Brain (tissue), 1 donor: ENCODE results near the gene SERPINB4.

DNA sequence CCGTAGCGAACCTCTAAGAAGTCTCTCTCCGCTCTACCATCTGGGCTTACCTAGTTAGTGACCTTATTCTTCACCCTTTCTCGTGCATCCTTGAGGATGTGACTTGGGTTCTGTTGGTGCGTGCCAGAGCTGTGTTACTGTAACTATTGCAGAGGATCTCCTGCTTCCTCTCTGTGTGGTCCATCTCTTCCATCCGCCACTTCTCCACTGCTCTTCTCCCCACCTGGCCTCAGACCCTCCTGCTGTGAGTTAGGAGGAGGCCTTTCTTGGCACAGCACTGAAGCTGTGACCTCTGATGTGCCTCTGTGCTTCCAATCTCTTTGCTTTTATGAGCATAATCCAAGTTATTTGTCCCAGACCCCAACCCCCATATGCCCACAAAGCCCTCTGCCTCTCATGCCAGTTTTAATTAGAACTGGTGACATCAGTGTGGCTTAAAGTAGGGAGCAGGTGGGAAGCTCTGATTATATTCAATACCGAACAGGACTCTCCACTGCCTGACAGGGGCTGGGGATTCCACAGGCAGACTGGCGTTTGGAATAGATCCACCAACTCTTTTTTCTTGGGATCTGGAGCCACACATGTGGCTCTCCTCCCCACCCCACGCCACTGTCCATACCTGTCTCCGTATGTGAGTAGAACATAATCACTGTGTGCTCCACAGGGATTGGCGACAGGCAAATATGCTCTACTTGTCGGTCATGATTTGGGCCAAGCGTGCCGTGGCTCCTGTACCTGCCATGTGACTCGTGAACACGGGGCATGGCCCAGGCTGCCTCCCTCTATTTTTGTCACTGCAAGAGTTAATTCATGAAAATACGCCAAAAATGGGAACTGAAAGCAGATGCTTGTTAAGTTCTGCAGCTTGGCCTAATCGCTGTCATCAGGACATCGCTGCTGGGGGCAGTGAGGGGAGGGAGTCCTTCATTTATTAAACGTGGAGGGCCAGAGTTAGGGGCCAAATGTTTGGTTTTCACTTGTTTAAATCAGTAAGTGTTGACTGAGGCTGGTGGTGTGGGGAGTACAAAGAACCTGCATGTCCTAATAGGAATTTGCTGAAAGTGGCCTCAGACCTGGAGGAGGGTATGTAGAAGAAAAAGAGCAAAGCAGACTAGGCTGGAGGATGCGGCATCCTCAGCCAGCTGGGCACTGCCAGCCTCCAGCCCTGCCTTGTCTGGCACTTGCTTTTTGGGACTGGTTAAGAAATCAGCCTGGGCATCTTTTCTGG is 178.0 kb downstream of the BCL2 start:
- RRBS: no CpG with 5 or more reads among the region's 21 CpGs

DNA sequence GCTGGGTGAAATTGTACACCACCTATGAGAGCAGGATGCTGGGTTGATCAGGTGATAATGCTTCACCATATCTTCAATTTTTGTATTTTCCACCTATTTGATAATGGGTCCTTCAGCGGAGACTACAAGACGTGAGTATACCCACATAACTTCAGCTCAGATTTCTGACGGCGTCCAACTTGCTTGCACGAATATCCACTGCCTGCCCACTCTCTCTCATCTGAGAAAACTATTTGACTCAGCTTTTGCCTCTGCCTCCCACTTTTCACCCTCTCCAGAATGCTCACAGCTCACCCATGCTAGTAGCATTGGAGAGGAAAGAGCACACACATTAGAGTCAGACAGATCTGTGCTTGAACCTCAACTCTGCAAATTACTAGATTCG is 166.8 kb downstream of the BCL2 start:
- RRBS: no CpG with 5 or more reads among the region's 6 CpGs

DNA sequence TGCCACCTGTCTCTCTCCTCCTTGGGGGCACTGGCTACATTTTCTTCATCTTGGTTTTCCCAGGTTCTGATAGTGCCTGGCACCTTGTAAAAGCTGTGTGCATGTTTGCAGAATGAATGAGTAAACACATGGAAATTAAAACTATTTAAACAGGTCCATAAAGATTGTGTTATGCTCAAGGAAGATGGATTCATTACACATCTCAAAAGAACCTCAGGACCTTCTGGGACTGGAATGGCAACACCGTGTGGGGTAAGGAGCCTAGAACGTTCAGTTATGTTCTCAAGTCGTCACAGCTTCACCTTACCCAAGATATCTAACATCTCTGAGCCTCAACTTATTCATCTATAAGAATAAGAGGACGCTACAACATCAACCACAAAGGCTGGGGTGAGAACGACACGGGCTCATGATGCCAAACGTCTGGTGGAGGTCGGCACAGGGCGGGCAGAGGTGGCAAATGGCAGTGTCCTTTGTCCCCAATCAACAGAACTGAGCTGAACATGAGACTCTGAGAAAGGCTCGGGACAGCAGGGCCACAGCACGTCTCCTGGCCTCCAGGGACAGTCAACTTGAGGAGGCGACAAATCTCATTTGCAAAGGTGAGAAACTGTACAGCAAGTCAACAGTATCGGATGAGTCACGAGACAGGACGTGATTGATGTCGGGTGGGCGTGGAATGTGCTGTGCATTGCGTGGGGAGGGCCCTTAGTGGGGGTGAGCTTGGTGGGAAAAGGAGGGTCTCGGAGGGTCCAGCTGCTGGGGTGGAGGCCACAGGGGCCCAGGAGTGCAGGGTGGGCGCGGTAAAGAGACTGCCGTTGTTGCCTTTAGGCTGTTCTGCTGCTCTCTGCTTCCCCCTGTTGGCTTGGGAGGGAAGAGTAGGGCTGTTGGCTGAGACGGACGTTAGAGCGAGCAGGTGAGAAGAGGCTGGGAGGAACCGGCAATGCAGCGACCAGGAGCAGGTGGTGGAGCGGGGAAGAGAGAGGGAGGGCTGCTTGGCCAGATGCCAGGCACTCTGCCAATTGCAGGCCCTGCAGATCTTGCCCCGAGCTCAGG is 164.5 kb downstream of the BCL2 start:
- RRBS: no CpG with 5 or more reads among the region's 29 CpGs

DNA sequence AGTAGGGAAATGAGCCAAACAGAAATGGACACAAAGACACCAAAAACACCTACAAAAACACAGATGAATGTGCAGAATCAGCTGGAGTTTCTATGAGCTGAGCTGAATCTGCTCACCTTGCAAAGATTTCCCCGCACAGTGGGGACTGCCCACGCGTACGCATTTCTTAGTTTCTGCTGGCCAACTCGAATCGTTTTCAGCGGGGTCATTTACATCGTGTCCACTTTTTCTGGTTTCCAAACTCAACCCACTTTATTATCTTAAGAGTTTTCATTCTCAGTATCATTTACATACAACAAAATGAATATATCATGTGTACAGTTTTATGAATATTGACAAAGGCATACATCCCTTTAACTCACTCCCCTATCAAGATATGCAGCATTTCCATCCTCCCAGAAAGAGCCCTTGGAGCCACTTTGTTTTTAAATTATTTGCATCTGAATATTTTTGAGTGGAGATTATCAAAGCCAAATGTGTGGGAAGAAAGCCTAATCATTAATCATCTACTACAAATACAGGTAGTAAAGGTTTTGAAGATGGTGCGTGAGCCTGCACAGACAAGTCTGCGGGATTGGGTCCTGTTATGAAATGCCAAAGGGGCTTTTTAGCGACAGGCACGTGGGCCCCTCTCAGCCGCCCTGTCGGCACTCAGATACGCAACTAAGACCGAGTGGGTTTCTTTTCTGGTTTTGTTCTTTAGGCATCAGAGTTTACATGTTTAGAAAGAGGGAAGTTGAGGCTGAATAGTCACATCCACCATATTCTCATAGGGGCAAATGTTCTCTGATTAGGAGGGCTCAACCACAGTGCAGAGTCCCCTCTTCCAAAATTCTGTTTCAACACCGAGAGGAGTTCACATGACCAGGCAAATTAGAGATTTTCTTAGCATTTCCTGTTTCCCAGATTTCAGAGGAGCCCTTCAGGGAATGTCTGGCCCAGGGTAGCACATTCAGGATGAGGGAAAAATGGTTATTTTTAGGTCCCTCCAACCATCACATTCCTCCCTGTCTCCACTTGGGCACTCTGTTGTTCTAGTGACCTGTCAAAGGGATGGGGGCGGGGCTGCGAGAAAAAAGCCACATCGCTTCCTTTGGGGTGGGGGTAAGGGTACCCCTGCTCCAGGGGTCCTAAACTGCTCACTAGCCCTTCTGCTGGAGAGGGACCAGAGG is 159.5 kb downstream of the BCL2 start:
- RRBS: no CpG with 5 or more reads among the region's 20 CpGs

- RRBS: no CpG with 5 or more reads among the region's 6 CpGs
Measured at GRCh38 chr18:63189054-63189691, 130.4 kb downstream of the BCL2 start.

GRCh38 chr18:63197299-63197780 is 122.2 kb downstream of the BCL2 start:
- RRBS: no CpG with 5 or more reads among the region's 7 CpGs

DNA sequence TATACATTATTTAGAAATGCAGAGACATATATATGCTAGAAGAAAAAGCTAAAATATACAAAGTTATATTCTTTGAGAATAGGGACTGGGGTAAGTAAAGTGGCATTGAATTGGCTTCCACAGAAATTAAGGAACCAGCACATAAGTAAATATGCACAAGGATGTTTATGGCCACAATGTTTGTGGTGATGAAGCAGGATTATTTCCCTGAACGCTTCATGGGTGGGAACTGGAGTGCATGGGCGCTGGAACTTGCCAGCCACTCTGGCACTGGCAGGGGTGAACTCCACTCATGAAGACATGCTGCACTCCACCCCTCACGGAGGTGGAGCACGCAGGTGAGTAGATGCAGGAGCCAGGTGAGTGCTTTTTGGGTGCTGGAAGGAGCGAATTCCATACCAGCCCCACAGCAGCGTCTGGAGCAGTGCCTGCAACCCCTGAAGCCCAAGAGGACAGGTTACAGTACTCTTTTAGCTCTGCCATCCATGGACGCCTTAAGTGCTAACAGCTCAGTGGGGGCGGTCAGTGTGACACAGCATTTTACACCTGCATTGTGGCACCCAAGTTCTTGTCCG is 94.1 kb downstream of the BCL2 start:
- RRBS: no CpG with 5 or more reads among the region's 9 CpGs

- RRBS: no CpG with 5 or more reads among the region's 6 CpGs
Measured at GRCh38 chr18:63285305-63285870, 34.2 kb downstream of the BCL2 start.

DNA sequence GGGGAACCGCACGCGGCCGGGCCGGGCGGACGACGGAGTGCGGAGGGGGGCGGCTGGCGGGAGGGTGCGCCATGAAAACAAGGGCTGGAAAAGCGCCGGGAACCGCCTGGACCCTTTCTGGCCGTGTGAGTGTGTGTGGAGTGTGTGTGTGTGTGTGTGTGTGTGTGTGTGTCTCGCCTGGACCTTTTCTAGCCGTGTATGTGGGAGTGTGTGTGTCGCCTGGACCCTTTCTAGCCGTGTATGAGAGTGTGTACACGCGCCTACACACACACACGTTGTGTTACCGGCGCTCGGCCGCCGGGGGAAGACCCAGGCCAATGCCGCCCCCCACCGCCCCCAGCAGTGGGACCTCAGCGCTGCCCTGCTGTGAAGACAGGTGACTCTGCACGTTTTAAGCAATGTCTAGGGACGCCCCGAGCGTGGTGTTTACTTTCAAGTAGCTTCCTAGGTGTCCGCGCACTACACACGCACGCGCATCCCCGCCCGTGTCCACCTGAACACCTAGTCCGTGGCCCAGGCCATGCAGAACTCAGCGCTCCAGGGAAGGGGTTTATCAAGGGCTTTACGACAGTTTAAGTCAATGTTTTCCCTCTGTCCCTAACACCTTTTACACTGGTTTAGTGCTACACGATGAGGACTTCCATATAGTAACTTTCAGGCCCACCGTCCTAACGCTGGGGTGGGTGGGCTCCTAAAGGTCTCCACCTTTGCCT is 1.2 kb upstream of the BCL2 start:
- RRBS: 3% methylated on average over 9 of the region's 48 CpGs

DNA sequence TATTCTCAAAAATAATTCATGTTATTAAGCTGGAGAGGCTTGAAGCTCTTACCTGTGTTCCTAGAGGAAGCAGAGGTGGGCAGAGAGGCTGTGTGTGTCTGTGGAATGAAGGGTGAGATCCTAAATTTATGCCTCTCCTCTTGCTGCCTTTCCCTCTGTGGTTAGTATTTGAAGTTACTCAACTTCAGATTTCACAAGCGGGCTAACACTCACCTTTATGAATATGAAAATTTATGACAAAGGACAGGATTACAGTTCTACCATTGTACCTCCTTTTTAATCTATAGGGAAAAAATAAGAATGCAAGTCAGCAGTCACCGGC is at the start of gene SERPINB4:
TSS of gene SERPINB4 (minus strand) at position 100 of the 322 bp plus-strand sequence.
- RRBS: no CpG with 5 or more reads among the region's 2 CpGs

- RRBS: no CpG with 5 or more reads among the region's 3 CpGs
Measured at GRCh38 chr18:63752731-63753171, 22.5 kb upstream of the SERPINB7 start.

DNA sequence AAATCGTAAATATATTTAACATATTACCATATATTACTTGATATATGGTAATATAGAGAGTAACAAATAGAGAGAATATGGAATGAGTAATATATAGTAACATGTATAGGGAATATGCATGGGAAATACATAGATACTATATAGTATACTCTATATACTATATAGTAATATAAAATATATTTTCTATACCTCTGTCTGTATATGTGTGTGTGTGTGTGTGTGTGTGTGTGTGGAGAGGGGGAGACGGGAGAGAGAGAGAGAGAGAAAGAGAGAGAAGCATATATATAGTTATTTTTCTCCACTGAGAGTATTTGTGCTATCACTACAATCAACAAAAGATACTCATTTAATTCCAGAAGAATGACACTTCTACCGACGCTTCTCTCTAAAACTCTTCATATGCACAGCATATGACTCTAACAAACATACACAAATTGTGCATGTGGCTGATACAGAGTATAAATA is 295.2 kb upstream of the CDH7 start:
- RRBS: no CpG with 5 or more reads among the region's 4 CpGs

DNA sequence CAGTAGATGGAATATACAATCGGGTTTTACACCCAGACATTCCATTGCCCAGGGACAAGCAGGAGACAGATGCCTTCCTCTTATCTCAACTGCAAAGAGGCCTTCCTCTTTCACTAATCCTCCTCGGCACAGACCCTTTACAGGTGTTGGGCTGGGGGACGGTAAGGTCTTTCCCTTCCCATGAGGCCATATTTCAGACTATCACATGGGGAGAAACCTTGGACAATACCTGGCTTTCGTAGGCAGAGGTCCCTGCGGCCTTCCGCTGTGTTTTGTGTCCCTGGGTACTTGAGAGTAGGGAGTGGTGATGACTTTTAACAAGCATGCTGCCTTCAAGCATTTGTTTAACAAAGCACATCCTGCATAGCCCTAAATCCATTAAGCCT is 439.3 kb downstream of the DSEL start:
- RRBS: no CpG with 5 or more reads among the region's 6 CpGs

DNA sequence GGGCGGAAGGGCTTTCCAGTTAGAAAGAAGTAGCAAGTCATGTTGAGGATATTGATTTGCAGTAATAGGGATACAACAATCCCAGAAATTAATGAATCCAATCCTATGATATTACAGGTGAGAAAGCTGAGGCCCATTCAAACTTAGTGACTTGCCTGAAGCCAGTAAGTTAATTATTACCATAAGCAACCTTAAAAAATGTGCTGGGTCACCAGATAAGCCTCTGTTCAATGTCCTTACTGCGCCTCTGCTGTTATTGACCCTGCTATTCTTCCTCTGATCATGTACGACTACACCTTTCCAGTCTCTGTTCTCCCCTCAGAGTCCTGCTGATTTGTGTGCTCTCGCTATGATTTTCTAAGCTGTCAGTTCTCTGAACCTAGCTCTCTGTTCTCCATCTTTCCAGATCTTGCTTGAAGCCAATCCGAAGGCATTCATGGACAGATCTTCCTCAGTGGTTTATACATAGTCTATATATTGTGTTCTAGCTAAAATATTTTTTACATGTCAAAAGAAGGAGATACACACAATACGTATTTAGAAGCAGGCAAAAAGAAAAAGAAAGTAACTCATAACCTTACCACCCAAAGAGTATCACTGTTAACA is 370.6 kb downstream of the DSEL start:
- RRBS: no CpG with 5 or more reads among the region's 6 CpGs

- RRBS: 2% methylated on average over 16 of the region's 36 CpGs
Measured at GRCh38 chr18:67516825-67517449, 417 bp upstream of the DSEL start.

GRCh38 chr18:68803334-68803896 is 5.5 kb downstream of the CCDC102B start:
- RRBS: no CpG with 5 or more reads among the region's 4 CpGs

DNA sequence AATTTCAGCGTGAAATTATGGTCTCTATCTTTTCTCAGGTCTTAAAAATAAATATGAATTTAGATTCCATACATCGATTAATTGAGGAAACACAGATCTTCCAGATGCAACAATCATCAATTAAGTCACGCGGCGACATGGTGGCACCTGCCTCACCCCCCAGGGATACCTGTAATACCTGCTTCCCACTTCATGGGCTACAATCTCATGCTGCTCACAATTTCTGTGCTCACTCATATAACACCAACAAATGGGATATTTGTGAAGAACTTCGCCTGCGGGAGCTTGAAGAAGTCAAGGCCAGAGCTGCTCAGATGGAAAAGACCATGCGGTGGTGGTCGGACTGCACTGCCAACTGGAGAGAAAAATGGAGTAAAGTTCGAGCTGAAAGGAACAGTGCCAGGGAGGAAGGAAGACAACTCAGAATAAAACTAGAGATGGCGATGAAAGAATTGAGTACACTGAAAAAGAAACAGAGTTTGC is 38.9 kb downstream of the CCDC102B start:
- RRBS: no CpG with 5 or more reads among the region's 11 CpGs

- RRBS: no CpG with 5 or more reads among the region's 9 CpGs
Measured at GRCh38 chr18:70419864-70420539, 131.2 kb downstream of the SOCS6 start.